ENCODE measurements around the gene SCCPDH.

DNA sequence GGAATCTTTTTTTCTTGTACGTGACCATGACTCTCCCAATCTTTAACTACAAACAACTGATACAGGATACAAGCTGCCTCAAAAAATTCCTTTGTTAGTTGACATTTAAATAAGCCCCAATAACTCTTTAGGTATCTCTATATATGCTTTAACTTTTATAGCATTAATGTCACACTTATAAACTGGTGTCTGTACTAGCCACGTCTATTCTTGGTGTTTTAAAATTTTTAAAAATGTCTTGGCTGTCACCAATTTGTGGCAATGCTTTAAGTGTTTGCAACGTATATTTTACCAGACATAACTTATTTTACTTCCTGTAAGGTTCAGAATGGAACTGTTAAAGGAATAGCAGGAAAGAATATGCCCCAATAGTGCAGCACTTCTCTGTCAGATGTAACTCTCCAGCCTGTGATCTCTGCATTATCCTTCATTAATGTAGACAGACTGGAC lies 13.5 kb downstream of the COX20 start:
- PRO-cap: no peak

DNA sequence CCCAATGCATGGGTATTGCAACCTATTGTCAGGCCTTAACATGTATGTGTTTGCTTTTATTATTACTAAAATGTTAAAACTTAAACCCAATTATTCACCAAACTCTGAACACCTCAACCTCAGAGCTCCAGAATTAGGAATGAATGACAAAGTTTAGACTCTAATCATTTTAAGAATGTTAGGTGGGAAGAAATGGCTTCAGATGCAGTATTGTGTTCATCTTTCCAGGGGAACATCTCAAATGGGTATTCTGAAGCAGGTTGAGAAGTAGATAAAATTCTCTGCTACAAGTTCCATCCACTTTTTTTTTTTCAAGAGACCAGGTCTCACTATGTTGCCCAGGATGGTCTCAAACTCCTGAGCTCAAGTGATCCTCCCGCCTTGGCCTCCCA lies 13.7 kb downstream of the HNRNPU start:
- PRO-cap: no peak

DNA sequence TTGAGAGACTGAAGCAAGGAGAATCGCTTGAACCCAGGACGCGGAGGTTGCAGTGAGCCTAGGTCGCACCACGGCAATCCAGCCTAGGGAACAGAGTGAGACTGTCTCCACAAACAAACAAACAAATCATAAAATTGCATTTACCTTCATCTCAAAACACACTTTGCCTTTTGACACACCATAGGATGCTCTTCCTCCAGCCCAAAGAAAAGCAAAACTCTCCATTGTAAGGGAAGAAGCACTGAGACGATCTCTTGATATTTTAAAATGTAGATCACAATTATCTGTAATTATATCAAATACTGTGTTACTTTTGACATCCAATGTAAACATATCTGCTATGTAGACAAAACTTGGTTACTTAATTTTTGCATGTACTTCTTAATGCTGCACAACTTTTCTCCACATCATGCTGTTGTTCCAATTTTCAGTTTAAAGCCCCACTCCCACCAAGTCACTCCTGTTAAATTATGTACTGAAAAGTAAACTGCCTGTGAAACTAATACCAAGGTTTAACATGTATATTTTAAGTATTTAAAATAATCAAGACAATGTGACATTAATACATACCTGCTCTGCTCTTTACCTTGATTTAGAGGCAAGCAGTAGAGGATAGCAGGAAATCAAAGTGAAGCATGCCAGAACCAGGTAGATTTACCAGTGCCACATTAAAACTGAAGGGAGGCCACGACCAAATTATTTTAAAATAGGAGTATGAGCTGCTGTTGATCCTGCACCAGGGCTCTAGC lies 4.0 kb downstream of the HNRNPU start:
- PRO-cap: no peak

DNA sequence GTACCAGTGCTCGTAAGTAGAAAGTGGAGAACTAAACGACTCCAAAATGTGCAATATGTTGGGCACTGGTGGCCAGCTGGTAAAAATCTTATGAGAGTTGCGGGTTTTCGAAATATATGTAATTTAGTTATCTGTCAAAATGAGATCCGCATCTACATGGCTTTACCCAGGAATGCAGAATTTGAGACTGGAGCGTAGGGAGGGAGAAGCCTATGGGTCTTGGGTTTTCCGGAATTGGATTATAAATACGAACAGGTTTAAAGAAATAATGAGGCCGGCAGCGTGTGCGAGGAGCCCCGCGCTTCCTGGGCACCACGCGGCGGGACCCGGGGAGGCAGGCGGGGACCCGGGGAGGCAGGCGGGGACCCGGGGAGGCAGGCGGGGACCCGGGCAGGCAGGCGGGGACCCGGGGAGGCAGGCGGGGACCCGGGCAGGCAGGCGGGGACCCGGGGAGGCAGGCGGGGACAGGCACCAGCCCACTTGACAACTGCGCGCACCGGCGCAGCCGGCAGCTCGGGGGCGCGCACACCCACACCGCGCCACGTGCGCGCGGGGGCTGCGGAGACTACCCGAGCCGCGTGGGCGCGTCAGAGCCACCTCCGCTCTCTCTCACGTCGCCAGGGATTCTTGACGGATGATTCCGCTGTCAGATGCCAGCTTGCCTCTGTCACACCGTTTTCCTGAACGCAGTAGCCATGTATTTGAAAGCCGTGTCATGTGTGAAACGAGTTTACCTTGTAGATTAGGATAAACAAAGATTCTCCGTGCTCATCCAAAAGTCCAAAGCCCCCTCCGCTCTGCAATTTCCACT lies 50.9 kb upstream of the EFCAB2 start:
- PRO-cap: no peak

DNA sequence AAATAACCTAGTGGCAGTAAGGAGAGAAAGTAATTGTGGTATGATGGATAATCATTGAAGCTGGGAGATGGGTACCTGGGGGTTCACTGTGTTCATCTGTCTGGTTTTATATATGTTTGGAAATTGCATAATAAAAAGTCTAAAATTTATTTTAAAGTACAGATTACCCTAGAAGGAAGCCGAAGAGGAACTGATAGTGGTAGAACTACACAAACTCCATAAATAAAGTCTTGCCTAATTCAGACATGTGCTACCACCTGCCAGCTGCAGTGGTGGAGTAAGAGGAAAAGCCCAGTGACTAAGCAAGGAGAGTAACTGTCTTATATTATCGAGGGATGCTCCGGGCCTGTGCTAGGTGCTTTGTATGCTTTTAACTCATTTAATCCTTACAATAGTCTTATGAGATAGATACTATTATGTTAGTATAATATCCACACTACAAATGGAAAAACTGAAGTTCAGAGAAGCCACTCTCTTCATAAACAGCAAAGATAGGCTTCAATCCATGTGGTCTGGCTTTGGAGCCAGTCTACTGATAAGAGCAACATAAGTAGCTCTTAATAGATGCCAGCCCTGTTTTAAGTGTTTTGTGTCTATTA lies 48.5 kb upstream of the EFCAB2 start:
- PRO-cap: no peak

GRCh38 chr1:244971226-244972036 lies 1.9 kb downstream of the EFCAB2 start:
- PRO-cap: no peak

DNA sequence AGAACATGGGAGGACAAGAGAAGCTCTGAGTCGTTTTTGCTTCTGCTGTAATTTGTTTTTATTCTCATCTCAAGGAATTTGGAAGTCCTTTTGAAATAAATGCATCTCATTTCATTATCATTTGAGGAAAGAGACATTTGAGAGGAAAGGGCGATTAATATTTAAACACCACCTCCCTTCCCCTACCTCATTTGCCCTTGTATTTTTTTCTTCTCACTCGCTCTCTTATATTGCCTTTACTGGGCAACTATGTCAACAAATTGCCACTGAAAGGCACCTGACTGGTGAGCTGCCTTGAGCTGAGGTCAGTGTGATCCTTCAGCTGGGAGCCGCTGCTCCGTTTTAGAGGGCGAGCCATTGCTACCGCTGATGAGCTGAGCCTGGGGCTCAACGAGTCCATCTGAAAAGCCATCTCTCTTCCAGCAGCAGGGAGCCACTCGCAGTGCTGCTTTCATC lies 77.2 kb downstream of the EFCAB2 start:
- PRO-cap: no peak

GRCh38 chr1:245074089-245074779 lies 80.6 kb upstream of the KIF26B start:
- PRO-cap: no peak

DNA sequence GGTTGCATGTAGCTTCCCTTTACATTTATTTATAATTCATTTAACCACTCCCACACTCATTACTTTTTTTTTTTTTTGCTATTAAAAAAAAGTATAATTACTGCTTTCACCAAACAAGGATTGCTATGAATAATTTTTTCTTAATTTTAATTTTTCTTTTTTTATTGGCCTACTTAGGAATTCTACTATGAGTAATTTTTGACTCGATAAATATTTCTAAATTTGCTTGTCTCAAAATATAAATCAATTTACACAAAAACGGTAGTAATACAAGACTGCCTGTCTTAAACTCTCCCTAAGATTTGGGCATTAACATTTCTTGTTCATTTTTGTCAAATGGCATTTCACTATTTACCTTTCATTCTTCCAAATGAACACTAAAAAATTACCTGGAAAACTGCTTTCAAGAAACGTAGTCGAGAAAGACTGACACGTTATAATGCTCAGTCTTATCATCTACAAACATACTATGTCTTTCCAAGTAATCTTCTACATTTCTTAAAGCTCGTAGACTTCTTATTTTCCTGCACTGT lies 336.7 kb downstream of the SMYD3 start:
- PRO-cap: no peak

DNA sequence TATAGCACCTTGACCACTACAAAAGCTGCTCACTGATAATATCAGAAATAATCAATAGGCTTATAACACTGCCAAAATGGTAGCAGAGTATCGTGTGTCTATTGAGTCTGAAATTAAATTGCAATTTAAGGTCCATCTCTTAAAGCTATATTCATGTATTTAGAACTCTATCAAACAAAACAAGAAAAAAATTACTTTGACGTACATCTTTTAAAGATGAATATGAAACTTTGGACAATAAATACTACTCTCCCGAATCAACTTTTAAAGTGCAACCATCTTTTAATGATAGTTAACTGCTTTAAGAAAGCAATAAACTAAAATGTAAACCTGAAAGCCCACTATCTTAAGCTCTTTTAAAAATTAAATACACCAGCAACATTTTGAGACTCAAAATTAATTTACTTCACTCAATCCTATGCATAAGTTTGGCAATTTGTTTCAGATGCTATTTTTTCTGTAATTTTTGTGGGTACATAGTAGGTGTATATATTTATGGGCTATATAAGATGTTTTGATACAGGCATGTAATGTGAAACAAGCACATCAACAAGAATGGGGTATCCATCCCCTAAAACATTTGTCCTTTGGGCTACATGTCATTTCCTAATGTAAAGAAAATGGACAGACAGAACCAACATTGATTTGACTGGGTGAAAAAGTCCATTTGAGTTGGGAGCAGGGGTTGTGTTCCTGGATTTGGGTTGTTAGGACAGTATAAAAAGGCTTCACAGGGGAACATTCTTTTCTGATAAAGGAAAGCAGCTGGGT lies 256.4 kb downstream of the SMYD3 start:
- PRO-cap: no peak

DNA sequence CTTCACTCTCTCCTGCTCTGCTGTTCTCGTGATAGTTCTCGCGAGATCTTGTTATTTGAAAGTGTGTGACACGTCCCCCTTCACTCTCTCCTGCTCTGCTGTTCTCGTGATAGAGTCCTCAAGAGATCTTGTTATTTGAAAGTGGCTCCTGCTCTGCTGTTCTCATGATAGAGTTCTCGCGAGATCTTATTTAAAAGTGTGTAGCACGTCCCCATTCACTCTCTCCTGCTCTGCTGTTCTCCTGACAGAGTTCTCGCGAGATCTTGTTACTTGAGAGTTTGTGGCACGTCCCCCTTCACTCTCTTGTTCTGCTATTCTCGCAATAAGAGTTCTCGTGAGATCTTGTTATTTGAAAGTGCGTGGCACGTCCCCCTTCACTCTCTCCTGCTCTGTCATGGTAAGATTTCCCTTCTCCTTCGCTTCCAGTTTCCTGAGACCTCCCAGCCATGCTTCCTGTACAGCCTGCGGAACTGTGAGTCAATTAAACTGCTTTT lies 47.9 kb downstream of the SMYD3 start:
- PRO-cap: no peak

DNA sequence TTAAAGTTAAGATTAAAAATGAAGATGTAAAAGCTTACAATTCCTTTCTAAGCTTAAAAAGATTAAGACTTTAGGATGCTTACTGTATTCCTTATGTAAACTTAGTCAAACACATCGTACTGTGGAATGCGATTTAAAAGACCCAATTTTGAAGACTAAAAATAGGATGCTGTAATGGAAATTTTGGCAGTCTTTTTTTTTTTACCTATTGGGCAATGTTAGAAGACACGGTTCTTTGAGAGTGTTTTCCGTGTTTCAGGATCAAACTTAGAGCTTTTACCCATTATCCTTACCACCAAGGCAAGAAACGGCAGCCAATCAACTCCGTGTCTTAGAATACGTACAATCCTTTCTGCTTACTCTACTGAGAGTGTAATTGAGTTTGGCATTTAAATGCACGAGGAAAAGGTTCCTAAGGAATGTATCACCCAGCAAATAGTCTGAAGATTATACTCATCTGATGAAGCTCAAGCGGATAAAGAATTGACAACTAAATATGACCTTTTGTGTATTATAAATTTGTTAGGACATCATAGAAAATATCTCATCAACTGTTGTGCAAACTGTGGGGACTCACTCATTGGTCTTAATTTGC lies 1.0 kb downstream of the CNST start:
- PRO-cap: no peak

- PRO-cap: unidirectional peak, minus-strand start at chr1:246569747
These were observed 3.5 kb downstream of the CNST start for GRCh38 chr1:246569450-246570461.

DNA sequence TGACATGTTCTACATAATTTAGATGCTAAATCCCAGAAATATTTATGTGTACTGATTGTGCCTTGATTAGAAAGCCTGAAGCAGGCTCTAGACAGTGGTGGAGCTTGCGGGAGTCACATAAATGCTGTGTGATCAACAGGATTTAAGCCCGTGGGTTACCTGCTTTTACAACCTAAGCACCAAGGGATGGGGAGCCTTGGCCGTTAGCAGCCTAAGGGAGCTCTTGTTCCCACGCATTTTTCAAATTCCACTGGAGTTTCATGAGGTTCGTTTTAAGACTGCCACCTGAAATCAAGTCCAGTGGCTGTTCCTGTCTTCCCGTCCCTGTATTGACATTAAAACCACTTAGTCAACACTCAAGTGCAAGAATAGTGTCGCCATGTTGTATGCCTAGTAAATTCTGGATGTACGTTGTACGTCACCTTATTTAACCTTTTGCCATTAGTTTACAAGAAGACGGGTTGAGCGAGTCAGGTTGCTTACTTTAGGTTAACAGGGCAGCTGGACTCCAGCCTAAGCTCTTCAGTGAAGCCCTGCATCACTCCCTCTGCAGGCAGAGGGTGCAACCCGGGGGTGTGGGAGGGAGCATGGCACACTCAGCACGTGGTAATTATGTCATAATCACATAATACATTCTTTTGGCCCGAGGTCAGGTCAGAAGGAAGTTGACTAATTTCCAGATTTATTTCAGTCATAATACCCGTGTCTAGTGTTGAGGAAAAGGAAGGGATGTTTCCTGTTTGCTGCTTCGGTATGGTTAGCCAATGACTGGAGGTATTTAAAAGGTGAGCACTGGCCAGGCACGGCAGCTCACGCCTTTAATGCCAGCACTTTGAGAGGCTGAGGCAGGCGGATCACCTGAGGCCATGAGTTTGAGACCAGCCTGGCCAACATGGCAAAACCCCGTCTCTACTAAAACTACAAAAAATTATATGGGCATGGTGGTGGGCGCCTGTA lies 42.5 kb downstream of the CNST start:
- PRO-cap: bidirectional peak, plus-strand start at position 478 of the sequence, minus-strand start at position 331 of the sequence; bidirectional peak, plus-strand start at position 764 of the sequence, minus-strand start at position 549 of the sequence

- PRO-cap: no peak
These were observed 41.9 kb upstream of the SCCPDH start for GRCh38 chr1:246682276-246682795.

GRCh38 chr1:246723743-246724689 lies at the start of gene SCCPDH:
Gene SCCPDH (plus strand): TSS chr1:246724409.
- PRO-cap: unidirectional peak, plus-strand start at chr1:246724281; bidirectional peak, plus-strand start at chr1:246724412, minus-strand start at chr1:246724350

DNA sequence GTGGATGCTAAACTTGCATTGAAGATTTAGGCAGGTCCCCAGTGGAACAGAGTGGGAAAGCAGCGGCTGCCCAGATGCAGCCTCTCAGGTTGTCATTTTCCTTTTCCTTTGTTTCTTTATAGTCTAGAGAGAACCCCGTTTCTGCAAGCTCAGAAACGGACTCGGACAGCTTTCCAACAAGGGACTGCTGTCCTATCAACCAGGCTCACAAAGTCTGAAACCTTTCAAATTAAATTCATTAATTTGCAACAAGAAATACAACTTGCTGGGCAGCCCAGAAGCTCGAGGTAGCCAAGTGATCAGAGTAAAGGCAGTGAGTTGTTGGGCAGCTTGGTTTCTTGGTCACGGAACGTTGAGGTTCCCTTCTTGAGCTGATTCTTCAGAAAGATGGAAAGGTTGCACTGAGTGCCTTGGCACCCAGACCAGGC lies 55.0 kb downstream of the SCCPDH start:
- PRO-cap: no peak

- PRO-cap: no peak
These were observed 86.4 kb downstream of the SCCPDH start for GRCh38 chr1:246810578-246810995.

GRCh38 chr1:246887921-246888856 lies 43.6 kb downstream of the AHCTF1 start:
- PRO-cap: no peak

GRCh38 chr1:247156659-247157345 lies 15.0 kb downstream of the ZNF124 start:
- PRO-cap: no peak

Data from parotid gland (tissue), 1 donor.